CD14-positive monocyte (primary cell): ENCODE measurements around the gene DESI2.

DNA sequence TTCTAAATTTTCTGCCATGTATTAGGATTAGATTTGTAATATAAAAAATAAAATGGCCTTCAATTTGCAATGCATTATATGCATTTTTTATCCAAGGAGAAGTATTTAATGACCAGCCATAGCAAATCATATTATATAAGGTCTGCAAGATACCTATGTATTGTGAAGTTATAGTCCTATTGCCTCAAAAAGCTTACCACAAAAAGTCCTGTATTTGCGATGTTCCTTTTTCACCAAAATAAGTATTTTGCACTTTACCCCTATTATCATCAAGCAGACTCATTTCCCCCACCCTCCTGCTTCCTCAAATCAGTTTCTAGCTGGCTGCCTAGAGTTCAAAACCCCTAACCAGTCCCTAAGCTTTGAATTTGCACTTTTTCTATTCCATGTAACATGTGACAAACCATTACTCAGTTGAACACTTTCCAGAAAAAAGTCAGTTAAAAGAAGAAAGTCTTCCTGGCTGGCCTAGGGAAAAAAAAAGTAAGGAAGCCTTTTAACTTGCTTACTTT, 8.3 kb downstream of the CEP170 start:
- CAGE, long polyA plus RNA: no peak

DNA sequence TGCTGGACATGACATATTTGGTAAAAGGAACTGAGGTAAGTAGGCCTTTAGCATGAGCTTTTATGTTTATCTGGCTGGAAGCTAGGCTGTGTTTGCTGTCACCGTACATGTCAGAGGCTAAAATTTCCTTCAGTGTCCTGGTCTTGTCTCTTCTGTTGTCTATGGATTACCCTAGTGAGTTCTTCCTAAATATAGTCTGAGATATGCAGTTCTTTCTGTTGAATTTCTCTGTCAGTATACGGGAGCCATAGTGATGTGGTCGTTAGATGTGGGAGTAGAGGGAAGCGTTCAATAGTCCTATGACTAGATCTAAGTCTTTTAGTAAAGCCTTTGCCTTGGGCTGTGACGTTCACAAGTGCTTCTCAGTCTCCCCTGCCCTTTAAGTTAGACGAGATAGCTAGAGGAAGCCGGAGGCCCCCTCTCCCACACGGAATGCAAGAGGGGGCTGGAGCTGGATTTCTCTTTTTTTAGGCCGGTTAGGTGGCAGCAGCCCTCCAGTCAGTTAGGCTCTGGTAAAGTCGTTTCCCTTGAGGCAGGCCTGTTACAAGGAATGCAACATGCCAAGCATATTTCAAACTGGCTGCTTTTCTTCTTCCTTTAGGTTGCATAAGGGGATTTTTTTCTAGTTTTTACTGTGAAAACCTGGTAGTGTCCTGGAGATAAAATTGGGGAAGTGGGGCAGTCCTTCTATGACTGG, 28.5 kb downstream of the SDCCAG8 start:
- CAGE, long polyA plus RNA: no peak

DNA sequence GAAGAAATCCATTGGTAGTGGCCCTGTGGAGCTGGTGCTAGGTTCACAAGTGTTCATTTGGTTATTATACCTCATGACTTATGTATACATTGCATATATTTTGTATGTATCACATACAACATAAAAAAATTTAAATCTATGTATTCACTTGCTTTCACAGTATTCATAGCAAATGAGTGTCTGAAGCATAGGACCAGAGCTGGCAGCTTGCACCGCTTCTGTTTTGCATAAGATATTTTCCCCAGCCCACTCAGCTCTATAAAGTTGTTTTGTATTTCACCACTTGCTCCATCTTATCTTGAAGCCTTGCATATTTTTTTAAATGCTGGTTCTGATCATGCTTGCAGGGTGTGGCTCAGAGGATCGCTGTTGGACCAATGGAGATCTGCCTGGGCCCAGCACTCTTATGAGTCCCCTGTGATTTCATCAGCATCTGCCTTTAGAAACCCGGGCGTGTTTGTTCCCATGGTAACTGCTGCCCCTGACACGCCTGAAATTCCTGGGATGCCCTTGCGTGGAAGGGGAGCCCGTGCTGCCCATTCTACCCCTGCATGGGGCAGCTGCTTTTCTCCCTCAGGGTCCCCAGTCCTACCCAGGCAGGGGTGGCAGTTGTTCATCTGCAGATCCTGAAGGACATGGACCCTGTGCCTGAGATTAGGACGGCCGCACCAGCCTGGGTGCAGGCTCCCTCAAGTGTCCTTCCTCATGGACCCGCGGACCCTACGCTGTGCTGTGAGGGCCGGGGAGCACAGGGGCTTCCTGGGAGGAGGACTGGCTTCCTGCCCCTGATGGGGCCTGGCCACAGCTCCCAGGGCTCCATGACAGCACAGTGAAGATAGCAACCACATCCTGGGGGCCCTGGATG, 226.3 kb downstream of the SDCCAG8 start:
- CAGE, long polyA plus RNA: no peak

- CAGE, long polyA plus RNA: no peak
Measured at GRCh38 chr1:243559944-243560427, 290.1 kb downstream of the AKT3 start.

DNA sequence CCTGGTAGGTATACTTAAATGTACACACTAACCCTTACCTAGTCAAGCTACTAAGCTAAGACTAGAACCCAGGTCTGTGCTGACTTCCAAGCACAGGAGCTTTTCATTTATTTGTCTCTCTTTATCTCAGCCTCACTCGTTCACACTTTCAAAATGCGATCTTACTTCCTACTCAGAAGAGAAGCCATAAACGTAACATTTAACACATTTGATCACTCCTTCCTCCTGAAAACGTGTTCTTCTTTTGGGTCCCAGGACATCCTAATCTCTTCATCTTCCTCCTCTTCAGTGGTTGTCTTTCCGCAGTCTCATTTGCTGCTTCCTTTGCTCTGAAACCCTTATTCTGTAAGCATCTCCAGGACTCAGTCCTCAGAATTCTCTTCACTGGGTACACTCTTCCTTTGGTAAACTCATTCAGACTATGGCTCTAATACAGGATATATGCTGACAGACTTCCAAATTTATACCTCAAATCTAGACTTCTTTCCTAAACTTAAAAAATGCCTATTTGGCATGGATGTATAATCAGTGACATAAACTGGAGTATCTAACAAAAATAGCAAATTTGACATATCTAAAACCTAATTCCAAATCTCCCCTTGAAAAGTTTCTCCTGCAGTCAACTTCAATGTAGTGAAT, 228.8 kb downstream of the AKT3 start:
- CAGE, long polyA plus RNA: no peak

GRCh38 chr1:243664562-243665328, 185.3 kb downstream of the AKT3 start:
- CAGE, long polyA plus RNA: no peak

DNA sequence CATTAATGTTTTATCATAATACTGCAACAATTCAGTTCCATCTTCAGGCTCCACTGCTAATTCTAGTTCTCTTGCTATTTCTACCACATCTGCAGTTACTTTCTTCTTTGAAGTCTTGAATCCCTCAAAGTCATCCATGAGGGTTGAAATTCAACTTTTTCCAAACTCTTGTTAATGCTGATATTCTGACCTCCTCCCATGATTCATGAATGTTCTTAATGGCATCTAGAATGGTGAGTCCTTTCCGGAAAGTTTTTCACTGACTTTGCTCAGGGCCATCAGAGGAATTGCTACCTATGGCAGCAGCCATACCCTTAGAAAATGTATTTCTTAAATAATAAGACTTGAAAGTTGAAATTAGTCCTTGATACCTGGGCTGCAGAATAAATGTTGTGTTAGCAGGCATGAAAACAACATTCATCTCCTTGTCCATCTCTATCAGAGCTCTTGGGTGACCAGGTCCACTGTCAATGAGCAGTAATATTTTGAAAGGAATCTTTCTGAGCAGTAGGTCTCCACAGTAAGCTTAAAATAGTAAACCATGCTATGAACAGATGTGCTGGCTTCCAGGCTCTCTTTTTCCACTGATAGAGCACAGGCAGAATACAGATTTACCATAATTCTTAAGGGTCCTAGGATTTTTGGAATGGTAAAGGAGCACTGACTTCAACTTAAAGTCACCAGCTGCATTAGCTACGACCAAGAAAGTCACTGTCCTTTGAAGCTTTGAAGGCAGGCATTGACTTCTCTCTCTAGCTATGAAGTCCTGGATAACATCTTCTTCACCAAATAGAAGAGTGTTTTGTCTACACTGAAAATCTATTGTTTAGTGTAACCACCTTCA, 60.4 kb downstream of the AKT3 start:
- CAGE, long polyA plus RNA: no peak

DNA sequence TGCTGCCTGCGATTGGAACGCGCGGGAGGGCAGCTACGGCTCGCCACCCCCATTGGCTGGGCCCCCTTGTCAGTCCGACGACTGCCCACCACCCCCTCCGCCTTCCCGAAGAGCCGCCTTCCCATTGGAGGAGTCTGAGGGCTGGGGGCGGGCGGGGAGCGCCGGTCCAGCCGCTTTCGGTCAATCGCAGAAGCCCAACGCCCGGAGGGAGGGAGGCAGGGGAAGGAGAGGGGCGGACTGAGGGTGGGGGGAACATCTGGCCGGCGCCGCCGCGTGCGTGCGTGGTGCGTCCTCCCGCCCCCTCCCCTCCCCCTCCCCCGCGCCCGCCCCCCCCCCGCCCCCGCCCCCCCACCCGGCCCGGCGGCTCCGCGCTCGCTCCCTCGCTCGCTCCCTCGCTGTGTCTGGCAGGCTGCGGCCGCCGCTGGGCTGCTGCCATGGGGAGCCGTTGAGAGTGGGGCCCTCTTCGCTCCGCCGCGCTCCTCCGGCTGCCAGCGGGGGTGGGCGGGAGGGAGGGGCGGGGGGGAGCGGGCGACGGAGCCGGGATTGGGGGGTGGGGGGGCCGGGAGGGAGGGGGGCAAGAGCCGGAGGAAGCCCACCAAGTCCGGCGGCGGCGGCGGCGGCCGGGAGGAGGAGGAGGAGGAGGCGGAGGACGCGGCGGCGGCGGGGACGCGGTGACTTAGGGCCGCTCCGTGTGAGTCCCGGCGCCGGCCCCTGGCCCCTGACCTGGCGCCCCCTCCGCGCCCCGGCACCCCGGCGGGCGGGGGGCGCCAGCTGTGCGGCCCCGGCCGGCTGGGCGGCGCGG, 2.6 kb upstream of the ZBTB18 start:
- CAGE, long polyA plus RNA: no peak

DNA sequence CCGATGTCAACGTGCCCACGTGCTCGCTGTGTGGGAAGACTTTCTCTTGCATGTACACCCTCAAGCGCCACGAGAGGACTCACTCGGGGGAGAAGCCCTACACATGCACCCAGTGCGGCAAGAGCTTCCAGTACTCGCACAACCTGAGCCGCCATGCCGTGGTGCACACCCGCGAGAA, 3.8 kb downstream of the ZBTB18 start:
- CAGE, long polyA plus RNA: no peak

GRCh38 chr1:244366889-244367397, 14.5 kb downstream of the C1orf100 start:
- CAGE, long polyA plus RNA: no peak

GRCh38 chr1:244651832-244652314, 1.1 kb upstream of the DESI2 start:
- CAGE, long polyA plus RNA: no peak

GRCh38 chr1:244652814-244653906, at the start of gene DESI2:
DESI2 (plus strand) TSS chr1:244653126.
- CAGE, long polyA plus RNA: no peak

- CAGE, long polyA plus RNA: no peak
Measured at GRCh38 chr1:244653907-244654167, 911 bp downstream of the DESI2 start.

DNA sequence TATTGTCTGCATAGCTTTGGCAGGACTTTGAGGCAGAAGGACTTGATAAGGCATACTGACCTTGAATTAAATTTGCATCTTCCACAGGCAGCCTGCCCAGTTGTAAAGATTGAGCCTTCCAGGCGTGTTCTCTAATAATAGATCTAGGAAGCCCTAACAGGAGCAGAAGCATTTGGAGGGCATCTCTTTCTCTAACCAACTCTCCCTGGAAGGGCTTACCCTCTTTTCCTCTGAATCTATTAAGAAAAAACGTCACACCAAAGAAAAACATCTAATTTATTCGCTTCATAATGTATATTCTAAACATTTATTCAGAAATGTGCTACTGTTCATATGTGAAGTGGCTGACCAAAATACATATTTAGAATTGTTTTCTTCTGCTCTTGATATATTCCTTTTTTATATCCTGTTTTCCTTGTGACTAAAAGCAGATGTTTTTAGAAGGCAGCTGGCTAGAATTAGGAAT, 20.2 kb downstream of the DESI2 start:
- CAGE, long polyA plus RNA: no peak

- CAGE, long polyA plus RNA: no peak
Measured at GRCh38 chr1:244835996-244836911, 796 bp downstream of the COX20 start.

GRCh38 chr1:244852767-244853132, 11.6 kb downstream of the HNRNPU start:
- CAGE, long polyA plus RNA: no peak

- CAGE, long polyA plus RNA: no peak
Measured at GRCh38 chr1:244952723-244953528, 16.6 kb upstream of the EFCAB2 start.

DNA sequence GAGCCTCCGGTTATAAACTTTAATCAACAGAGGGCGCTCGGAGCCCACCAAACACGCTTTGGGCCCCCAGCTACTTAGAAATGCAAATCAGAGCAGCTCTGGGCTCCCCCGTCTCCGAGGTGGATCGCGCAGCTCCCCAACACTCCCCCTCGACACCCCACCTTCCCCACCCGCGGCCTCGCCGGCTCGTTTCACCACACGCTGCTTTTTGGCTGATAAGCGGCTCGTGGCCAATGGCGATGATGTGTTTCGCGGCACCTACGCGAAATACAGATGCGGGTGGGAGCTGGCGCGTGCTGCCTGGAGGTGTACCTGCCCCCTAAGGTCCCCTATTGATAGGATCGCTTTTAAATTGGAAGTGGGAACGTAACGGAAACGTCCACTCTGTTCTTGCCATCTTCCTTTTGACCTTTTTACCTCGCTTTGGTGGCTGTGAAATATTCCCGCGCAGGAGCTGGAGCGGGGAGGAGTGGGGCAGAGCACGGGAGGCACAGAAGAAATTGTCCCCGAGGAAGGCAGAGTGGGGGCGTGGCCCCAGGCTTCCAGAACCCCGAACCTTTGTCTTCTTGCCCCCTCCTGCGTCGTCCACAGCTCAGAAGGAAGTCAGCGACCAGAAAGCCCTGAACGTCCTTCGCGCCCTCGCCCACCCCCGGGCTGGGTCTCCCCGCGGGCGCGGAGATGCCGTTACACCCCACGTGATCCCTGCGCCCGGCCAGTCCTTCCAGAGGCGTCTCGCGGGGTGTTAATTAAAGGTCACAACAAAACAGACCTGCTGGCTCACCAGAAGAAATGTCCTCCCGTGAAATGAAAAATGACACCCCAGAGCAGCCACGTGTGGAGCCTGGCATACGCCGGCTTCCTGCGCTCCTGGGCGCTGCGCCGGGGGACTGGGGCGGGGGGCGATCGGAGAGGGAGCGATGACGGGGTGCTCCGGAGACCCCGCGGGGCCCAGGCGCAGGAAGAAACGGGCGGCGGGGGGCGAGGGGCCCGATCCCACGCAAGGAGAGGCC, 1.3 kb upstream of the KIF26B start:
- CAGE, long polyA plus RNA: no peak

- CAGE, long polyA plus RNA: no peak
Measured at GRCh38 chr1:245874696-245875525, 632.2 kb downstream of the SMYD3 start.

DNA sequence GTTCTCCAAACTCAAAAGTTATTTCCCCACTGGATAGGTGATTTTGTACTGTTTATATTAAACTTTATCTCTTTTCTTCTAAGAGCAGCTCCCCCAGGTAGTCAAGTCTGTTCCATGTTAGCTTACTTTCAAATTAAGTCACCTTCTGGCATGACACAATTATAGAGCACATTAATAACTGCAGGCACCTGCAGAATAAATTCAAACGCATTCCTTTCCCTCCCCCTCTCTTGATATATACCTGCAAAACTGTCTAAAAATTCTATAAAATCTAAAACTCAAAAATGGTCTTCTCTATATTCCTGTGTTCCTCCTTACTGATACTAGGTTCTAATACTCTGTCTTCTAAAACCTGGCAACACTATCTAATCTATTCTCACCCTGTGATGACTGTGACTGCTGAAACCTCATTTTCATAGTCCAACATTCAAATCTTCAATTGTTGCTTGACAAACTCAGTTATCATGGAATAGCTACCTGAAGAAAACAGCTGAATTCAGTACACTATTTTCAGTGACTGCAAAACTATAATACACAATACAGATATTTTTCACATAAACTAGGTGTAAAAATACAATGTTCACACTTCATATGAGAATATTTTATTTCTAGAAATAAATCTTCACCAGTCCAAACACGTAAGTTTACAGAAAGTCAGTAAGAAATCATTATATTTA, 257.1 kb downstream of the SMYD3 start:
- CAGE, long polyA plus RNA: no peak